Cardiac ventricle fibroblast (primary cell): ENCODE data around the gene HNRNPF.

DNA sequence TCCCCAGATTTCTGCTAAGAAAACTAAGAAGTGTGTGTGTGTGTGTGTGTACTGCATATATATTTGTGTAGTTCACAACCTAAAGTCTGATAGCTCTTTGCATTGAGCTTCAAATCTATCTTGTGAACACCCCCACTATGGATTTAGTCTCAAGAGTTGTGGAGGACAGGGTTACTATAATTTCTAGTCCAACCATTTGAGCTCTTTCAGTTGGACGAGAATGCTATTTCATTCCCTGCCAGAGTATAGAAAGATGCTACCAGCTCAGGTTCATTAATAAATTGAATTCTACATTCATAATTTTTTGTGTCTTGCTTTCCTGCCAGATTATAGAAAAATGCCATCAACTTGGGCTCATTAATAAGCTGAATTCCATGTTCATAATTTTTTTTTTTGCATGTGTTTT is 1.6 kb downstream of the NRP1 start:
- RAMPAGE, long total RNA: no peak

GRCh38 chr10:33334712-33335700 is 539 bp upstream of the NRP1 start:
- RAMPAGE, long total RNA: no peak

GRCh38 chr10:33377612-33378156 is 43.2 kb upstream of the NRP1 start:
- RAMPAGE, long total RNA: no peak

- RAMPAGE, long total RNA: no peak
These were observed 581.7 kb downstream of the PARD3 start for GRCh38 chr10:34233144-34234068.

GRCh38 chr10:34542337-34542778 is 272.7 kb downstream of the PARD3 start:
- RAMPAGE, long total RNA: no peak

DNA sequence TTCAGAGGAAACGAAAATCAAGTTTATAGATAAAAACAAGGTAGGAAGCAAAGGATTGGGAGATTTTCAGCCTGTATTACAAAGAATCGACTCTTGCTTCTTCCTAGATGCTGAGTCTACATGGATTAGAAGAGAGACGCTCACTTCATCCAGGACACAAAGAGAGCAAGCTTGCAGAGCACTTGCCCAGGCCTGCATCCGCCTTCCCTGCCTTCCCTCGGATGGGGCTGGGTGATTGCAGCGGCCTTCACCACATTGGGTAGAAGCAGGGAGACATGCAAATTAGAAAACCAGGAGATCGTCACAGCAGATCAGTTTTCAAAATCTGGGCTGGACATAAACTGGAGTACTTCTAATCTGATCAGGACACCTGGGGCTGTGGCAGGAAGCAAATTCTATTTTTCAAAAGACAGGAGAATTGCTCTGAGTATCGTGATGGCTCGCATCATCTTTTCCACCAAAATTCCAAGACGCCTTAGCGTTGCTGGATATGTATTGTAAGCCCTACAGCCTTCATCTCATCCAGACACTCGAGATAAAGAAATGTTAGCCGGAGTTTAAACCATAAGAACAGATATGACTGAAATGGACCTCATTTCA is 91.0 kb upstream of the PARD3 start:
- RAMPAGE, long total RNA: no peak

DNA sequence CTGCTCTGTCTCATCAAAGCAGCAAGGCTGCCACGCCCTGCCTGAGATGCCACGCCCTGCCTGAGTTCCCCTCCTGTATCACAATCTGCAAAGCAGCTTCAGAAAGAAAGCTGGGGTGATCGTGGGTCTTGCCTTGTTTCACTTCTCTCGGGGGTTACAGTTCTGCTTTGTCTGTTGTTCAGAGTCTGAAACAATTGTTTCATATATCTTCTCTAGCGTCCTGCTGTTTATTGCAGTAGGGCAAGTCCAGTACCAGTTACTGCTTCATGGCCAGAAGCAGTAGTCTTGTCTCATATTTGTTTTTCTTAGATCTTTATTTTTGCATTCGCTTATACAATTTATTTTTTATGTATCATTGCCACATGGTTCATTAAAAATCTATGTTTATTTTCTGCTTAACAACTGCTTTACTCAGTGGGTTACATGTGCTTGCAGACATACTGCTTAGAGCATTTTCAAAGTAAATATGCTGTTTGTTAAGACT is 36.0 kb upstream of the CCNY start:
- RAMPAGE, long total RNA: no peak

GRCh38 chr10:35341365-35341669 is 5.0 kb downstream of the CCNY start:
- RAMPAGE, long total RNA: no peak

GRCh38 chr10:35422298-35422834 is 86.1 kb downstream of the CCNY start:
- RAMPAGE, long total RNA: no peak

GRCh38 chr10:35449237-35450096 is 113.2 kb downstream of the CCNY start:
- RAMPAGE, long total RNA: no peak

- RAMPAGE, long total RNA: no peak
These were observed 133.7 kb downstream of the CCNY start for GRCh38 chr10:35469973-35470434.

DNA sequence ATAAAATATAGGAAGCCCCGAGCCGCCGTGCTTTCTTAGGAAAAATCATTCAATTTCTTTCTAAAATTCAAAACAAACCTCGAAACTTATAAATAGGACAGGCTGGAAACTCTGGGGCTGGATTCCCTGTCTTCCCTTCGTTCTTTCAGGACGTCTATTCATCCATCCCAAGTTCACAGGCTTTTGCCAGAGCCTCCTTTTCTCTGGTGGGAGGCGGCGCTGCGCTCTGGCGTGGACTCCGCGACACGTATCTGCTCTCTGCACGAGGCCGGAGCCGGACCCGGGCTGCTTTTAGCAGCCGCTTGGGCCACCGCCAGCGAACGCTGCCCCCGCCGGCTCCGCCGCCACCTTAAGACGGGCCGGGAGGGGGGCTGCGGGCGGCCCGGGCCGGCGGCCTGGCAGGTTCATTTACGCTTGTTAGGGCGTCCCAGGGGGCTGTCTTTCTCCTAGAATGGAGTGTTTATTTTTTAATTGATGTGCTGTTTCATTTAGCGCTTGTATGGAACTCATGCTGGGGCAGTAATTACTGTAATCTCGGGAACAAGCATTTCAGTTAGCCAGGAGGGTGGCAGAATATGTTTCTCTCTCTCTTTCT is 1.1 kb upstream of the FZD8 start:
- RAMPAGE, long total RNA: no peak

GRCh38 chr10:35858546-35859486 is 216.7 kb upstream of the FZD8 start:
- RAMPAGE, long total RNA: no peak

- RAMPAGE, long total RNA: no peak
These were observed 206.9 kb downstream of the ZNF33B start for GRCh38 chr10:42431559-42431868.

- RAMPAGE, long total RNA: no peak
These were observed 100.3 kb downstream of the ZNF33B start for GRCh38 chr10:42537970-42538577.

GRCh38 chr10:42638879-42639143 is 441 bp upstream of the ZNF33B start:
- RAMPAGE, long total RNA: no peak

GRCh38 chr10:43304509-43305338 is 37.9 kb upstream of the RASGEF1A start:
- RAMPAGE, long total RNA: no peak

DNA sequence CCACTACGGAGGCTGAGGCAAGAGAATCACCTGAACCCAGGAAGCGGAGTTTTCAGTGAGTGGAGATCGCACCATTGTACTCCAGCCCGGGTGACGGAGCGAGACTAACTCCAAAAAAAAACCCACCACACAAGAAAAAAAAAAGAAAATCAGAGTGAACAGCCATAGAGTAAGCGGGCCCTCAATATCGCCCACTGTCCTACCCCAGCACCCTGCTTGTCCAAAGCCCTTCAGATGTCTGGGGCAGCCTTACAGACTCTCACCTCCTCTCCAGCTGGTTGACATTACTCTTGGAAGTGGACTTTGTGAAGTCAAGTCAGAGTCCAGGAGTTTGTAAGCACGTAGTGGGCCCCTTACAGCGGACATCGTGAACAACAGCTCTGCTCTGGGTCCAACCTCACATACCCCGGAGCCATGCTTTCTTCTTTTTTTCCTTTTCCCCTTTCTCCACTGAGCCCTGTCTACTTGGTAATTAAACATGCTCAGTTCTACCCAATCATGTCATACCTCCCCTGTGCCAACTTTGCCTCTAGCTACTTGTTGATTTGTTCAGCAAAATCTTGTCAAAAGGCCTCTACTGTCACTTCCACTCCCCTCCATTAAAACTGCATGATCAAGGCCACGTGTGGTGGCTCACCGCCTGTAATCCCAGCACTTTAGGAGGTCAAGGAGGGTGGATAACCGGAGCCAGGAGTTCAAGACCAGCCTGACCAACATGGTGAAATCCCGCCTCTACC is 17.5 kb downstream of the HNRNPF start:
- RAMPAGE, long total RNA: no peak

- RAMPAGE, long total RNA: no peak
These were observed 1.9 kb downstream of the HNRNPF start for GRCh38 chr10:43407089-43407455.

- RAMPAGE, long total RNA: start-site peak on the minus strand at chr10:43409154-43409182, 85 and 145 reads in 2 replicates
These were observed at the start of gene HNRNPF for GRCh38 chr10:43409100-43410162. Gene HNRNPF (minus strand): TSS chr10:43409186.